Foreskin fibroblast (primary cell): Measurements from ENCODE around the genes CGB5, C19orf73, HRC and FLT3LG.

DNA sequence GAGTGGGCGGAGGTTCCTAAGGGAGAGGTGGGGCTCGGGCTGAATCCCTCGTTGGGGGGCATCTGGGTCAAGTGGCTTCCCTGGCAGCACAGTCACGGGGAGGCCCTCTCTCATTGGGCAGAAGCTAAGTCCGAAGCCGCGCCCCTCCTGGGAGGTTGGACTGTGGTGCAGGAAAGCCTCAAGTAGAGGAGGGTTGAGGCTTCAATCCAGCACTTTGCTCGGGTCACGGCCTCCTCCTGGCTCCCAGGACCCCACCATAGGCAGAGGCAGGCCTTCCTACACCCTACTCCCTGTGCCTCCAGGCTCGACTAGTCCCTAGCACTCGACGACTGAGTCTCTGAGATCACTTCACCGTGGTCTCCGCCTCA lies at the start of gene CGB5:
Gene CGB5, plus strand, starts transcription at position 209 of the 368 bp plus-strand sequence.
- RRBS, result no CpG with 5 or more reads among the region's 14 CpGs

- RRBS, result 60% methylated on average over 14 of the region's 53 CpGs
Measured at GRCh38 chr19:49103640-49104968, 10.1 kb upstream of the LIN7B start.

DNA sequence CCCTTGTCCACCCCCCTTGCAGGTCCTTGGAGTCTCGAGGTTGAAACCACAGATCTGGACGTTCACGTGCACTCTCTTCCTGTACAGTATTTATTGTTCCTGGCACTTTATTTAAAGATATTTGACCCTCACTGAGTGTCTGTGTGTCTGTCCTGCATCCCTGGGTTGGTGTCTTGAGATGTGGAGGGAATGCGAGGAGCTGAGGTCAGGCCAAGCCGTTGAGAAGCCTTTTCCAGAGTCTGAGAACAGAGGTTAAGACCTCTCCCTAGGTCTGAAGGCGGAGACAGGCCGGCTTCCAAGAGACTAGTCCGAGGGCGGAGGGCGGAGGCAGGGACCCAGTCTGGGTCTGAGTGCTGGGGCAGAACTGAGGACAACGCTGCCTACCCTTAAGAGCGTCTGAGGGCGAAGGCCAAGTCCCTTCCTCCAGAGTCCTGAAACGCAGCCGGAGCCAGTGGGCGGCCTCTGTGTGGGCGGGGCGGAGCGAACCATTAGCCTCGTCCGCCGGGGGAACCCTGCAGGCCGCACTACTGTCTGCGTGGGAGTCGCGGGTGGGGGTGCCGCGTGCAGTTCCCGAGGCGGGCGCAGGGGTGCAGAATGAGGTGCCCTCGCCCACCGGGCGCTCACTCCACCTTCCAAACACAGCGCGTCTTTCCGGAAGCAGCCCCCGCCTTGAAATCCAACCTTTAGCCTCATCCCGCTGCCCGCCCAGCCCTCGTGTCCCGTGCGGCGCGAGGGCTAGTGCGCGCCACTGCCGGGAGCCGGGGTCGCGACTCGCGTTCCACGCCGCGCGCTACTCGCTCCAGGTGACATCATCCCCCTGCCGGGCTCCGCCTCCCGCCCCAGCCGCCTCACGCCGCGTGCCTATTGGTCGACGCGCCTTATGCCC lies at the start of gene C19orf73:
Gene C19orf73, minus strand, starts transcription at position 814 of the 886 bp plus-strand sequence.
- RRBS, result 2% methylated on average over 38 of the region's 68 CpGs

GRCh38 chr19:49154749-49155687 lies at the start of gene HRC:
HRC (minus strand) TSS chr19:49155396.
- RRBS, result no CpG with 5 or more reads among the region's 21 CpGs

- RRBS, result no CpG with 5 or more reads among the region's 12 CpGs
Measured at GRCh38 chr19:49217193-49217868, 59.7 kb downstream of the TRPM4 start.

DNA sequence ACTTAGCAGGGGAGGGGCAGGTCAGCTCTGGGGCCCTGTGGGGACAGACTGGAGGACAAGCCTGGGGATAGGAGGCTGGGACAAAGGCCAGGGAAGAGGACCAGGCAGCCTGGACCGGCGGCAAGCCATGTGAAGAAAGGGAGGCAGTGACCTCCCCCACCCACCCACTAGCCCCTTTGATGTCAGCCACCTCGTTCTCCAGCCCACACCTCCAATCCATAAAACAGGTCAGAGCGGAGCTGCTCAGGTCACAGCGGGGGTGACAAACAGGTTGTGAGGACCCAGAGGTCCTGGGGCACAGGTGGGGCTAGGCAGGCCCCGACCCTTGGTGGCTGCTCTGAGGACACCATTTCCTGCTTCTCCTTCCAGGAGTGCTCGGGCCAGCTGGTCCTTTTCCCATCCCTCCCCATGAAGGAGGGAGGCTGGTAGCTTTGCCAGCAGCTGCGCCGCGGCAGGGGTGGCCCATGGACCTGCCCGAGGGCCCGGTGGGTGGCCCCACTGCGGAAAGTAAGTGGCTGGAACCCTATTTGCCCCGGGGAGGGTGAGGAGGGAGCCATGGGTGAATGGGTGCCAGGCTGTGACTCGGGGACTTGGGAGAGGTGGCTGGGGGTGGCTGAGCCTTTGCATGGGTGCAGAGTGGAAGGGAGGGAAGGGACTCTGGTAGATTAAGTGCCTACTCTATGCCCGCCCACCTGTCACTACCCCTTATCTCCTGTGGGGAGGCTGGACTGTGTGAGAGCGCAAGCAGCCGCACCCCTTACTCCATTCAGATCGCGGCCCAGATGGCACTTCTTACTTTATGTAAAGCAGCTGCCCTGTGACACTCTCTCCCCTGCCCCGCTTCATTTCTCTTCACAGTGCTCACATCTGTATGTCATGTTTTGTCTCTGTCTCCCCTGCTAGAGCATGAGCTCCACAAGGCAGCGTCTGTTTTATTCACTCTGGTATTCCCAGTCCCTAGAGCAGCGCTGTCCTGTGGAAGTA lies 2.7 kb downstream of the KASH5 start:
- RRBS, result 72% methylated on average over 3 of the region's 23 CpGs

DNA sequence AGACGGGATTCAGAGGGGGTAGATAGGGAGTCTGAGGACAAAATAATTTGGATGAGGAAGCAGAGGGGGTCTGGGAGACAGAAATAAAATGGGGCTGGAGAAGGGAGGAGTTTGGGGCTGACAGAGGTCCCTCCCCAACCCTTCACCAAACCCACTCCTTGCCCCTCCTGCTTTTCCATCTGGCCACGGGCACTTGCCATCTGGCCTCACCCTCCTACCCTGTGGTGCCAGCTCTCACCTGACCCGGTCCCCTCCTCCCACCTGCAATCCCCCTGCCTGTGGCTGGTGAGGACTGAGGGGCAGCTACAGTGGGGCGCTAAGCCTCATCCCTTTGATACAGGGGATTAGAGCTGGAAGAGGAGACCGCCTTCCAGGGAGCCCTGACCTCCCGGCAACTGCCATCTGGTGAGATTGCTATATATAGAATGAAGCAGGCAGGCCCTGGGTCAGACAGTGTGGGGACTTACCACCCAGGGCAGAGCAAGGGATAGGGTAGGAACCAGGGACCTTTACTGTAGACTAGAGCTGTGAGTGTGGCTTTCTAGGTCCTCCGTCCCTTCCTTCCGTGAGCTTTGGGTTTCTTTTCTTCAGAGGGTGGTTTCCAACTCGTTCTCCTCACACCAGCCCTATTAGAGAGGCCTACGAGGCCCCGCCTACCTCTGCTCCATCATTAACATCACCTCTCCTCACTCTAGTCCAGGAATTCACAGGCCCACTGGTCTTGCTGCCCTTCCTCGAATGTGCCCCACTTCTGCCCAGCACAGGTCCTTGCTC lies 7.6 kb downstream of the KASH5 start:
- RRBS, result no CpG with 5 or more reads among the region's 12 CpGs

GRCh38 chr19:49442120-49443358 lies 1.2 kb upstream of the SLC17A7 start:
- RRBS, result 5% methylated on average over 12 of the region's 61 CpGs

DNA sequence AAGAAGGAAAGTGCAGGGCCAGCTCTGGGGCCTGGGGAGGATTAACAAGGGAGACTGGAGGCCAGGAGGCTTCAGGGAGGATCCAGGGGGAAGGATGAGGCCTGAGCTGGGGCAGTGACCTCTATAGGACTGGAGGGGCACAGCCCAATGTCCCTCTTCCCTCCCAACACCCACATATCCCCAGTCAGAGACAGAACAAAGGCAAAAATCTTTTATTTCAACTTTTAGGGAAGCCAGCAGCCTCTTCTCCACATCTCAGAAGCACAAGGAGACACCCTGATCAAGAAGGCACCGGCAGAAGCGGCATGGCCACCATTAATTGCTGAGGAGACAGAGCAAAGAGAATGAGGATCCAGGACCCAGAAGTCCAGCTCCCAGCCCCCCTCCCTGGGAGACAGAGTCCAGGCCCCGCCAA lies 4.8 kb upstream of the SLC17A7 start:
- RRBS, result no CpG with 5 or more reads among the region's 3 CpGs

GRCh38 chr19:49448095-49448427 lies 3.6 kb downstream of the PIH1D1 start:
- RRBS, result no CpG with 5 or more reads among the region's 5 CpGs

- RRBS, result 1% methylated on average over 6 of the region's 47 CpGs
Measured at GRCh38 chr19:49473680-49474892, at the start of gene FLT3LG. FLT3LG (plus strand) TSS chr19:49474215.

DNA sequence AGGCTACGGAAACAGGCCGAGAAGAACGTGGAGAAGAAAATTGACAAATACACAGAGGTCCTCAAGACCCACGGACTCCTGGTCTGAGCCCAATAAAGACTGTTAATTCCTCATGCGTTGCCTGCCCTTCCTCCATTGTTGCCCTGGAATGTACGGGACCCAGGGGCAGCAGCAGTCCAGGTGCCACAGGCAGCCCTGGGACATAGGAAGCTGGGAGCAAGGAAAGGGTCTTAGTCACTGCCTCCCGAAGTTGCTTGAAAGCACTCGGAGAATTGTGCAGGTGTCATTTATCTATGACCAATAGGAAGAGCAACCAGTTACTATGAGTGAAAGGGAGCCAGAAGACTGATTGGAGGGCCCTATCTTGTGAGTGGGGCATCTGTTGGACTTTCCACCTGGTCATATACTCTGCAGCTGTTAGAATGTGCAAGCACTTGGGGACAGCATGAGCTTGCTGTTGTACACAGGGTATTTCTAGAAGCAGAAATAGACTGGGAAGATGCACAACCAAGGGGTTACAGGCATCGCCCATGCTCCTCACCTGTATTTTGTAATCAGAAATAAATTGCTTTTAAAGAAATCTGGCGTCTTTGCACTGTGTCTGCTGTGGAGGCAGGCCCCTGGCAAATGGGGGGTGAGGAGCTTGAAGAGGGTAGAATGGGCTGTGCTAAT lies 4.4 kb upstream of the RPS11 start:
- RRBS, result no CpG with 5 or more reads among the region's 10 CpGs

DNA sequence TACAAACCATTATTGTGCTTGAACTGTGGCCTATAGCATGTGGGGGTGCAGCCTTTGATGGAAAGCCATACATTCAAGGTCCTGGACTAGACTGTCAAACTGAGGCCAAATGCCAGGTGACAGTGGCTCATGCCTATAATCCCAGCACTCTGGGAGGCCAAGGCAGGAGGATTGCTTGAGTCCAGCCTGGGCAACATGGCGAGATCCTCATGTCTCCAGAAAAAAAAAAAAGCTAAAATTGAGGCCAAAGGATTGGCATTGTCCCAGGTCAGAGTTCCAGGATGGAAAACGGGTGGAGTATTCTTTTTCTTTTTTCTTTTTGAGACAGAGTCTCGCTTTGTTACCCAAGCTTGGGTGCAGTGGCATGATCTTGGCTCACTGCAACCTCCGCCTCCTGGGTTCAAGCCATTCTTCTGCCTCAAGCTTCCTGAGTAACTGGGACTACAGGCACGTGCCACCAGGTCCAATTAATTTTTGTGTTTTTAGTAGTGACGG lies 10.6 kb downstream of the RRAS start:
- RRBS, result no CpG with 5 or more reads among the region's 6 CpGs

DNA sequence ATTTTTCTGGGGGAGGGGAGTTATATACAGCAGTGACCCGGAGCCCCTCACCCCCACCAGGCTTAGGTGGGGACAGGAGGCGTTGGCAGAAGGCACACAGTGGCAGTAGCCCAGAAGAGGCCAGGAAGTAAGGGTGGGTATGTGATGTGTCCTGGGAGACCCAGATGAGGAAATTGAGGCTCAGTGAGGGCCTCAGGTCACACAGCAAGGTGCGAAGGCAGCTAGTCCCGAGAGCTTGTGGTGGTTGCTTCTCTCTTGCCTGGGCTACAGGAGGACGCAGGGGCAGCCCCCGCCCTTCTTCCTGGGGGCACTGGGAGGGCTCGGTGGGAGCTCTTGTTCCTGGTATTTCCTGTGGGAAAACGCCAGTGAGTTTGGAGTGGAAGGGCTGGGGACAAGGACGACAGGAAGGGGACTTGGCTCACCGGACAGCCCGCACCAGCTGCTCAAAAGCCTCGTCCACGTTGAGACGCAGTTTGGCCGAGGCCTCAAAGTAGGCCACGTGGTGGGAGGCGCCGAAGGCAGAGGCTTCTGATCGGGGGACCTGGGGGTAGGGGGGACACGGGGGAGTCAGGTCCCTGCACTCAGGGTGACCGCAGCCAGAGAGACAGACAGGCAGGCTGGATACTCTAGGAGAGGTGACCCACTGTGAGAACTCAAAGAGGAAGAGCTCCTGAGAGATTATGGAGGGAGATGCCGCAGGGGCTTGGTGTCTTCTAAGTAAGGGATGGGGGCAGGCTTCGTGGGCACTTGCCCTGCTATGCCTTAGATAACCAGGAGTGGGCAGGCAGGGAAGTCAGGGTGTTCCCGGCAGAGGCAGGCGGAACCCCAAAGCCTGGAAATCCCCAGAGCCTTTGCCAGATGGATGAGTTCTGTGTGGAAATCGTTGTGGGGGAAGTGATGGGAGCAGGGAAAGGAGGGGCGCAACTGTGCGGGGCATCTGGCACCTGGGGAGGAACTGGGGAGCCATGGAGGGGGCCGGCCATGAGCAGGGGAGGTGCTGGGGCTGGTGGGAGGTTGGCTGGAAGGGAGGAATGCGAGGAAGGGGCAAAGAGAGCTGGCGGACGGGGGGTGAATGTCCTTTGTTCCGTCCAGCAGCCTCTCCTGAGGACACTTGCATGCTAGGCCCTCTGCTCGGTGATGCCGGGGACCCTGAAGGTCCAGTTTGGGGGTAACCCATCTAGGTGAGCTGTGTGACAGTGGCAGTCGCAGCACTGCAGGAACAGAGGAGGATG lies 4.2 kb downstream of the RRAS start:
- RRBS, result no CpG with 5 or more reads among the region's 36 CpGs

DNA sequence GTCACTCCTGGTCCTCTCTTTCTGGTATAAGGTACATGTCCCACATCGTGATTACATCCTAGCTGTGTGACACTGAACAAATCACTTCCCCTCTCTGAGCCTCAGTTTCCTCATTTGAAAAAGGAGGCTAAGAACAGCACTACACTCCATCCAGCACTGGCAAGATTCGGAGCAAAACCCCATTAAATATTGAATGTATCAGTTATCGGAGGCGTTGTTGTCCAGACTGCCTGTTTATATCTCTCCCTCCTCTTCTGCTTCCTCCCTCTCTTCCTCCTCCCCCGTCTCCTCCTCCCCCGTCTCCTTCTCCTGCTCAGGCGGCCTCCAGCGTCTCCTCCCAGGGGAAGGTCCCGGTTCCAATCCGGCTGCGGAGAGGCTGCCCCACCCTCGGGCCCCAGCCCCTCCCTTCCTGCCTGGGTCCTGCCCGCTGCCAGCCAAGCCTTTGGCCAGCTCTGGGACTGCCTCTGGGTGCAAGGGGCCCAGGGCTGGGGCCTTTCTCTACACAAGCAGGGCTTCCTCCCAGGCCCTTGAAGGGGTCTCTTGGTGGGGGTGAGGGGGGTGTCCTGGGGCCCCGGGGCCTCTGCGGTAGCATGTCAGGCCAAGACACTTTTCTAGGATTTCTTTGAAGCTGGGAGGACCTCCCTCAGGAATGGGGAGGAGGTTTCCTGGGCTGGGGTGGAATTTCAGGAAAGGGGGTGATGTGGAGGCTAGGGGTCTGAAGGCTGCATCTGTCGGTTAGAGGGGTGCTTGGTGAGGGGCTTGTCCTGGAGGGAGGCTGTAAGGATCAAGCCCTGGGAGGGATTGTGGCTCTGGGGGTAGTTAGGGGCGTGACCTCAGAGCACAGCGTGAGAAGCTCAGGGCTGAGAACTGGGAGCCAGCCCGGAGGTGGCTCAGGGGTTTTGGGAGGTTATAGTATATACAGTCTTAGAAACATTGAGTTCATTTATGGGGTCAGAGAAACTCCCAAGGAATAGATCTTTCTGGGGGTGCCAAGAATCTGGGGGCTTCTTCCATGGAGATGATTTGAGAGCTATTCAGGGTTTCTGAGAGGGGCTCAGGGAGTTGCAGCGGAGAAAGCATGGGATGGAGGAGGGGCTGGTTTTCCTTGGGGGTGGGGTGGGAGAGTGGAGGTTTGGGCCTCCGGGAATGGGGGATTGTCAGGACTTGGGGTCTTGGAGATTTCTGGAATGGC lies 1.7 kb downstream of the RRAS start:
- RRBS, result no CpG with 5 or more reads among the region's 21 CpGs

GRCh38 chr19:49646095-49646841 lies 4.3 kb downstream of the SCAF1 start:
- RRBS, result no CpG with 5 or more reads among the region's 25 CpGs

GRCh38 chr19:49654287-49654495 lies 11.5 kb downstream of the IRF3 start:
- RRBS, result no CpG with 5 or more reads among the region's 5 CpGs

GRCh38 chr19:49692087-49692581 lies 1.2 kb downstream of the CPT1C start:
- RRBS, result no CpG with 5 or more reads among the region's 17 CpGs

DNA sequence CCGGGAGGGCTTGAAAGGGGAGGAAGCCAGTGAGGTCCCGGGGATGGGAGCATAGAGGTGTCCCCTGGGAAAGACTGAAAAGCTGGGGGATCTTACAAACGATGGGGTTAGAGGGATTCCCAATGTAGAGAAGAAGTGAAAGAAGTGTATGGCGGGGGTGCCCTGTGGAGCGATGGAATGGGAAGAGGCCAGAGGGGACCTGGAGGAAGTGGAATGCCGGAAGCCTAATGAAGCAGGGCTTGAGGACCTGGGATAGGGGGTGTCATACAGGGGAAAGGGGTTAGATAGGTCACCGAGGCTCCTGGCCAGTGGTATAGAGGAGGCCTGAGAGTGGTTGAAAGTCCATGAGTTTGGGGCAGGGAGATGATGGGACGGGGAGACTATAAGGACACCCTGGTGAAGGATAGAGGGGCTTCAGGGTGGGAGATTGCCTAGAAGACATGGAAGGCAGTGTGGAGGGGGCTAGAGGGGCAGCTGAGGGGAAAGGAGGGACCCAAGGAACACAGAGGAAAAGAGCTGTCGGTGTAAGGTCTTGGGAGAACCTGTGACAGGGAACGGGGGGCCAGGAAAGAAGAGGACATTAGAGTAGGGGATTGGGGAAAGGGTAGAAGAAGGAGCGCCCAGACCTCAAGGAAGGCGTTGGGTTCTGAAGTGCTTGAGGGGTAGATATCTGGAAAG lies 760 bp downstream of the AP2A1 start:
- RRBS, result no CpG with 5 or more reads among the region's 12 CpGs

- RRBS, result 70% methylated on average over 5 of the region's 16 CpGs
Measured at GRCh38 chr19:49808008-49808549, 5.0 kb downstream of the FUZ start.